ENCODE measurements around the genes DNAJC16 and UQCRHL.

DNA sequence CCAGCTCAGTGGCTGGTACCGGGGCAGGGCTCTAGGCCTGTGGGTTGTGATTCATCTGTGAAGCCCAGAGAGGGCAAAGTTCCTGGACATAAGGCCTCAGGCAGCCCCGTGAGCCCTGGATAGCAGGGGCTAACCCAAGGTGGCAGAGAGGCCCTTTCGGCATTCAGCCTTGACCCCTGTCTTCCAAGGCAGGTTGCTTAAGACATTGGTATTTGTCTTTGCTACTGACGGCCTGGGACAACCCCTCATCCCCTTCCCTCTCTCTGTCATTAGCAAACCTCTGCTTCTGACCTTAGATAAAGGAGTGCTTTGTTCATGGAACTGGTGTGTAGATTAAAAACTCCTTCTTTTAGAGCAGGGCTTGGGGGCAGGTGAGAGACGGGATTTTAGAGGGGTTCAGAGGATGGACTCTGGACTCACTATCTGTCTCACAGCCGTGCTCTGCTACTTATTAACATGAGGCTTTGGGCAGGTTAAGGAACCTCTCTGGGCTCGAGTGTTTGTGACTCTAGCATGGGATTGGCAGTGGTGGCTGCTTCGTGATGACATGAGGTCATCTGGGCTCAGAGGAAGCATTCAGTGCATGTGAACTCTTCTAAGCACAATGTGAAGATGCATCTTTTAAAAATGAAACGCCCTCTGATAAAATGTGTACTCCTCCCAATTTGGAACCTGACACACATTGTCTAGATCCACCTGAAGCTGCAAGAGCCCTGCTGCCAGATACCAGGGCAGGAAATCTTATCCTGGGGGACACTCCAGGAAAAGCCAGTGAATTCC, 36.4 kb downstream of the TMEM51 start:
- RAMPAGE, long total RNA = no peak
- RRBS = no CpG with 5 or more reads among the region's 9 CpGs

DNA sequence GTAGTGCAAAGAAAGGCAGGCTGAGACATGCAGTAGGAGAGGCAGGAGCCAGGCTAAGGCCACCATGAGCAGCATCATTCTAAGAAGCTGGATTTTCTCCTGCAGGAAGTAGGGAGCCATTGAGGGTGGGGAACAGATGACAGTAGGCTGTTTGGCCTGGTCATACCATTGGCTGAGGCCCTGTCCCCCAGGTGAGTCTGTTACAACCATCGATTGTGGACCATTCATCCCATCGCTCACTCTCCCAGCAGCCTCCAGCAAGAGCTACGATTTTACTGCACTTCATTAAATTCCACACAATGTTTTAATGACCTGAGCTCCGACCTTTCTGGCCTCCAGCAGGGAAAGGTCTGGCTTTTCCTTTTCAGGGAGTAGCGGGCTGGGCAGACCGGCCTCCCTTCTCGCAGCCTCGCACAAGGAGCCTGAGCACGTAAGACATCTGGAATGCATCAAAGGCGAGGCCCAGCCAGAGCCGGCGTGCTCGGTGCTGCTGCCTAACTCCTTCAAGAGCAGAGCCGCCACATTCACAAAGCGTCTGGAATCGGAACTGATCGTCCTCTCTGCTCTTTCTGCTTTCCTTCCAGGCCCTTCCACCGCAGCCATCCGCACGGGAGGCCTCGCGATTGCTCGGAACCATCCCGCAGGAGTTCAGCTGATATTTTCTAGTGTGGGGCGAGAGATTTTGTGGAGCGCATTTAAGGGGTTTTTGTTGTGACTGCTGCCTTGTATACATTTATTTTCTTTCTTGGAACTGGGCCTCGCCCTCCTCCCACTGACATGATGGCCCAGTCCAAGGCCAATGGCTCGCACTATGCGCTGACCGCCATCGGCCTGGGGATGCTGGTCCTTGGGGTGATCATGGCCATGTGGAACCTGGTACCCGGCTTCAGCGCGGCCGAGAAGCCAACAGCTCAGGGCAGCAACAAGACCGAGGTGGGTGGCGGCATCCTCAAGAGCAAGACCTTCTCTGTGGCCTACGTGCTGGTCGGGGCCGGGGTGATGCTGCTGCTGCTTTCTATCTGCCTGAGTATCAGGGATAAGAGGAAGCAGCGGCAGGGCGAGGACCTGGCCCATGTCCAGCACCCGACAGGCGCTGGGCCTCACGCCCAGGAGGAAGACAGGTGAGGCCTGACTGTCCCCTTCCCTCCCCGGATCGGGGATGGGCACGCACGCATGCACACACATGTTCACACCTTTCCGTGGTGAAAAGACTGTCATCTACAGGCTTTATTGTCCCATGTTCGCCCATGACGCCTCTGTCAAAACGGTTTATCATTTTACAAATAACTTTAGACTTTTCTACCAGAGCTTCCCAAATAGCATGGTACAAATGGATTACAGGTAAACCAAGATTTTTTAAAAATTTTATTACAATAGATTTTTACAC, 32.2 kb upstream of the FHAD1 start:
- RAMPAGE, long total RNA = no peak
- RRBS = 67% methylated on average over 9 of the region's 53 CpGs

DNA sequence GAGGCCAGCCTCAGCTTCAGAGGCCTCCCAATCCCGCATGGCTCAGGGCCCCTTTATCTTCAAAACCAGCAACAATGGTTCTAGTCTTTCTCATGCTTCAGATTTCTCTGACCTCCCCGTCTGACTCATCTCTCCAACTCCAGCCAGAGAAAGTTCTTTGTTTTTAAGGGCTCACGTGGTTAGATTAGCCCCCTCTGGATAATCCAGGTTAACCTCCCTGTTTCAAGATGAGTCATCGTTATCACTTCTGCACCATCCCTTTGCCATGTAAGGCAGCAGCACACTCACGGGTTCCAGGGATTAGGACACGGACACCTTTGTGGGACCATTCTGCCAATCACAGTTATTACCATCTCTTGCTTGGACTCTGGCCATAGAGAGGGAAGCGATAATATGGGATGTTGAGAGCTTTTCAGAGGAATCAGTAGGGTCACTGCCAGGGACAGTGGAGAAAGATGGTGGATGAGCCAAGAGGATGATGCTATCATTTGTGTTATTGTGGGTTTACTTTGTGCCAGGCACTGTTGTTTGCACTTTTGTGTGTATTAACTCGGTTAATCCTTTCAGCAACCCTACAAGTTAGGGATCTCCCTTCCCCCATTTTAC, 13.7 kb downstream of the FHAD1 start:
- RAMPAGE, long total RNA = no peak
- RRBS = no CpG with 5 or more reads among the region's 8 CpGs

DNA sequence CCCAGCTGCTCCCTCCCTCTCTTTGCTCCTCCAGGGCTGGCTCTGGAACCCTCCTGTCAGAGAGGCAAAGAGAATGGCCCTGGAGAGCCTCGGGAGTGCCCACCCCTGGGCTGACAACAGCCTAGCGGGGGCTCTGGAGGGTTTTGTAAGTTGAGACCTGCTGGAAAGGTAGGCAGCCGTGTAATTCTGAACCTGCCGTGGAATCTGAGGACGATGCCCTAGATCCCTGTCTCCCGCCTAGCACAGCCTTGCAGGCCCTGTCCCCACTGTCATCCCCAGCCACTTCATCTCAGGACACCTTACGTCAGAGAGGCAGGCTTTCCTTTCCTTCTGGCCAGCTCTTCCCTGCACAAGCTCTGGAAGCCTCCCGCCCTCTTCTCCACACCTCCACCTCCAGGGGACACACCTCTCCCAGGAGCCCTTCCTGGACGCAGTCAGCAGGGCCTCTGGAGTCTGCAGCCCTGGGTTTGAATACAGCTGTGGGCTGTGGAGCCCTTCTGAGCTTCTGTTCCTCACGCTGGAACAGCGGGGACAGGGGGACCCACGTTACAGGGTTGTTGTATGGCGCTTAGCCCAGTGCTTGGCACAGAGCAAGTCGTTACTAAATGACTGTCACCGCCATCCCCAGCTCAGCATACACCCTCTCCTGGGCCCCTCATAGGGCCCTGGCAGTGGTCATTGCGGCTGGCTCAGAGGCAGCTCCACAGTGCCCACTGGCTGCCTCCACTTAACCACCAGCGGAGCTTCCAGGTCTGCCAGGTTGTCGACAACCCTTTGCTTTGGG, 4.4 kb downstream of the EFHD2 start:
- RAMPAGE, long total RNA = no peak
- RRBS = no CpG with 5 or more reads among the region's 18 CpGs

DNA sequence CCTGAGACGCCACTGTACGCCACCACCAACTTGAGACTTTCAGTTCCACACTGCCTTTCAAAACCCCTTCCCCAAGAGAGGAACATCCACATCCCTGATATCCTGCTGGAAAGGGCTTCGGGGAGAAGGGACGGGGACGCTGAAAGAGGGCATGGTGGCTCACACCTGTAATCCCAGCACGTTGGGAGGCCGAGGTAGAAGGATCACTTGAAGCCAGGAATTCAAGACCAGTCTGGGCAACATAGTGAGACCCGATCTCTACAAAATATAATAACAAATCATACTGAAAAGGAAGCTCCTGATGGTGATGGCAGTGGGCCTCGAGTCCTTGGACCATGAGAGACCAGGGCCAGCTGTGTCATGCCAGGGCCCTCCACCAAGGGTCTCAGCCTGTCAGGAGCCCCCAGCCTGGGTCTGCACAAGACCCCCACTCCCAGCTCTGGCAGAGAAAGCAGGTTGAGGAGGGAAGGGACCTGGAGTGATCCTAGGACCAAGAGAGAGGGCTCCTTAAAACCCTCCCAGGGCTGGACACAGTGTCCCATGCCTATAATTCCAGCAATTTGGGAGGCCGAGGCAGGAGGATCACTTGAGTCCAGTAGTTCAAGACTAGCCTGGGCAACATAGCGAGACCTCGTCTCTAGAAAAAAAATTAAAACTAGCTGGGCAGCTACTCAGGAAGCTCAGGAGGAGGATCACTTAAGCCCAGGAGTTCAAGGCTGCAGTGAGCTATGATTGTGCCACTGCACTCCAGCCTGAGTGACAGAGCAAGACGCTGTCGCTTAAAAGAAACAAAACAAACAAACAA, 6.6 kb upstream of the CTRC start:
- RAMPAGE, long total RNA = no peak
- RRBS = no CpG with 5 or more reads among the region's 14 CpGs

DNA sequence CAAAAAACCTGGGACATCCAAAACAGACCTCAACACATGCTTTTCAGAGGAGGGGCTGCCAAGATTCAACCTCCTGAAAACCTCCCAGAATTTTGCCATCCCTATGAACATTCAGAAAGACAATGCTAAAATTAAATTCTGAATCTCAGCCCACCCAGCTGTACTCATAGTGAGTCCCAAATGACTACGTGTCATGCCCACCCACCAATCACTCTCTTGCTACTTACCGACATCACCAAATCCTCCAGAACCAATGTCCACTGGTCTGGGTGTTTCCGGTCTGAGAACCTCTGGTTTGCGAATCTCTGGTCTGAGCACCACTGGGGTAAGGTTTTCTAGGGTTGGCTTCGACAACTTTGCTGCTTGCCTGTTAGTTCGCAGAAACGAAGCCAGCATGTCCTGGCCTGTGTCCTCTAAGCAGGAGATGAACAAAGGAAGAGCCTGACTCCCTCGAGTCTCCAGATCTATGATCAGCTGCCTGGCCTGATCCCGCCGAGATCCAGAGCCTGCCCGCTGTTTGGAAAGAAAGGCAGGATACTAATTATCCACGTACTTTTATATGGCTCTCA, 6.0 kb downstream of the CASP9 start:
- RAMPAGE, long total RNA = no peak
- RRBS = no CpG with 5 or more reads among the region's 12 CpGs

GRCh38 chr1:15526336-15527414, at the start of gene DNAJC16:
DNAJC16 (plus strand) TSS chr1:15526848.
- RAMPAGE, long total RNA = start-site peak on the plus strand at chr1:15526854-15526905, 212 and 60 reads in 2 replicates
- RRBS = 1% methylated on average over 18 of the region's 71 CpGs

- RAMPAGE, long total RNA = no peak
- RRBS = no CpG with 5 or more reads among the region's 11 CpGs
Measured at GRCh38 chr1:15787034-15787437, 20.4 kb downstream of the UQCRHL start.

DNA sequence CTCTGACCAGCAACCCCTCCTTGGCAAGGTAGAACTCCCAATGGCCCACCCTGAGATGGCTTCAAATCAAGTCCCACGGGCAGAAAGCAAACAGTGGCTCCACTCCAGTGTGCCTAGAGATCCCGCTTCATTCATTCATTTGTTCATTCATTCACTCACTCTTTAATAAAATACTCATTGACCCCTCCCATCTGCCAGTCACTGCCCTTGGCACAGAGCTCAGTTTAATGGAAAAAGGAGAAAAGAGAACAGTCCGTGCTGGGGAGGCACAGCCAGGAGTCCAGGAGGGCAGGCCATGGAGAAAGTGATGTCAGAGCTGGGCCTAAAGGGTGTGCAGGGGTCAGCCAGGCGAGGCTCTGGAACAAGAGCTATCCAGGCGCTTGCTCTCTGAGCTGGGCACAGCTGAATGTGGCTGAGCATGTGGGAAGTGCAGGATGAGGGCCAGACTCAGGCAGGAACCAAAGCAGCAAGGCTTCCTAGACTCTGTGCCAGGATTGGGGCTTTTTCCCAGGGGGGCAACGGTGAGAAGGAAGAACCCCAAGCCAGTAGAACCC, 8.0 kb downstream of the UQCRHL start:
- RAMPAGE, long total RNA = no peak
- RRBS = no CpG with 5 or more reads among the region's 6 CpGs

DNA sequence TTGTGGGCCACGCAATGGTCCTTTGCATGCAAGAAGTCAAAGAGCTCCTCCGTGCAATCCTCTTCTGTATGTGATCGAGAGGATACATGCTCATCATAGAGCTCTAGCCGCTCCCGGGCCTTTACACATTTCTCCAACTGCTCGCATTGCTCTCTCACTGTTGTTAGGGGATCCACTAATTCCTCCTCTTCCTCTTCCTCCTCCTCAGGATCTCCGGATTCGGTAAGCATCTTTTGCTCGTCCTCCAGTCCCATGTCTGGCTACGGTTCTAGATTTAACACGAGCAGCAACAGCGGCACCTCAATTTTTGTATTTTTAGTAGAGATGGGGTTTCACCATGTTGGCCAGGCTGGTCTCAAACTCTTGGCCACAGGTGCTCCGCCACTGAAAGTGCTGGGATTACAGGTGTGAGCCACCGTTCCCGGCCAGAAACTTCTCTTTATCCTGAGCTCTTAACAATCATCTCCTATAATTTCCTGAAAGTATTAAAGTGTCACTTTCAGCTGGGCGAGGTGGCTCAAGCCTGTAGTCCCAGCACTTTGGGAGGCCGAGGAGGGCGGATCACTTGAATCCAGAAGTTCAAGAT, at the start of gene UQCRHL:
TSS of gene UQCRHL (minus strand) at position 254 of the 586 bp plus-strand sequence.
- RAMPAGE, long total RNA = no peak
- RRBS = 97% methylated on average over 3 of the region's 18 CpGs

- RAMPAGE, long total RNA = no peak
- RRBS = no CpG with 5 or more reads among the region's 36 CpGs
Measured at GRCh38 chr1:15832718-15833795, 14.4 kb upstream of the SPEN start.

DNA sequence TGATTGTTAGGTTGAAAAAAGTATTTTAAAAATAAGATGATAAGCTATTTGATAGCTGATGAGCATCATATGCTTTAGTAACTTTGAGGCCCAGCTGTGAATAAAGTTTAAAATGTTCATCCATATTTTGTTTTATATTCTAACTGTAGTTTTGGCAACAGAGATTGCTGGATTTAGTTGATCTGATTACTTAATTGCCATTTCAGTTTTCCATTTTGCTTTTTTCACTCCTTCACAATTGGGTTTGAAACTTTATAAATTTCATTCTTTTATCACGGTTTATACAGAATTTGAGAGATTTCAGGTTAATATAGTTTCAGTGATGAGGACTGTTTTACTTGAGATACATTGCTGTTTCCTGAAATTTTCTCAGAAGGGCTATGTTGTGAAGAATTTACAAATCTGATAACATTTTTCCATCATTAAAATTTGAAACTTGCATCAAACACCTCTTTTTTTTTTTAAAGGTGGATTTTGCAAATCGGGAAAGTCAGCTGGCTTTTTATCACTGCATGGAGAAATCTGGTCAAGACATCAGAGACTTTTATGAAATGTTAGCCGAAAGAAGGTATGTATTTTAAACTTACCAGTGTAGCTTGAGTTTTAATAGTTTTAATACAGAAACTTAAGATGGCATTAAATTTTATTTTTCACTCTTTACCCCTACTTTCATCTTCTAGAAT, 54.0 kb downstream of the ZBTB17 start:
- RAMPAGE, long total RNA = no peak
- RRBS = no CpG with 5 or more reads among the region's 3 CpGs

DNA sequence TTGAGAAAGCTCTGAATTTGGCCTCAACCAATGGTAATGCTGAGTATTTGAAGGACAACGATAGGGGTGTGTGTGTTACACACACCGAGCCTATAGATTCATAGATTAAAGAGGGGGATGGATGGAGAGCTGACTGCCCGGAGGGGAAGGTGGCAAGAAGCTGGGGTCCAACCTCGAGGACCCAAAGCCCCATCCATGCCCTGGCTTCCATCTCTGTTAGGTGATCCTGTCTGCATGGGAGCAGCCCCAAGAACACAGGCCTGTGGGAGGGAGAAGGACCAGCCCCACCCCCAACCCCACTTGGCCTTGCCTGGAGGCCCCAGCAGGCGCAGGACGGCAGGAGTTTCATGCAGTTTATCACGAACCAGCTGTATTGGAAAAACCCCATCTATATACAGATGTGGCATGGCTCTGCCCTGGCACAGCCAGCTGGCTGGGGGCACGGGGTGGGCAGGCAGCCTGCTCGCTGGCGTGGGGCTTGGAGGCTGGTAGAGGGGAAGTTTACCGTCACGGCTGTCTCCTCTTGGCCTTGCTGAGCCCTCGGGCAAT, 3.2 kb downstream of the HSPB7 start:
- RAMPAGE, long total RNA = no peak
- RRBS = no CpG with 5 or more reads among the region's 13 CpGs

DNA sequence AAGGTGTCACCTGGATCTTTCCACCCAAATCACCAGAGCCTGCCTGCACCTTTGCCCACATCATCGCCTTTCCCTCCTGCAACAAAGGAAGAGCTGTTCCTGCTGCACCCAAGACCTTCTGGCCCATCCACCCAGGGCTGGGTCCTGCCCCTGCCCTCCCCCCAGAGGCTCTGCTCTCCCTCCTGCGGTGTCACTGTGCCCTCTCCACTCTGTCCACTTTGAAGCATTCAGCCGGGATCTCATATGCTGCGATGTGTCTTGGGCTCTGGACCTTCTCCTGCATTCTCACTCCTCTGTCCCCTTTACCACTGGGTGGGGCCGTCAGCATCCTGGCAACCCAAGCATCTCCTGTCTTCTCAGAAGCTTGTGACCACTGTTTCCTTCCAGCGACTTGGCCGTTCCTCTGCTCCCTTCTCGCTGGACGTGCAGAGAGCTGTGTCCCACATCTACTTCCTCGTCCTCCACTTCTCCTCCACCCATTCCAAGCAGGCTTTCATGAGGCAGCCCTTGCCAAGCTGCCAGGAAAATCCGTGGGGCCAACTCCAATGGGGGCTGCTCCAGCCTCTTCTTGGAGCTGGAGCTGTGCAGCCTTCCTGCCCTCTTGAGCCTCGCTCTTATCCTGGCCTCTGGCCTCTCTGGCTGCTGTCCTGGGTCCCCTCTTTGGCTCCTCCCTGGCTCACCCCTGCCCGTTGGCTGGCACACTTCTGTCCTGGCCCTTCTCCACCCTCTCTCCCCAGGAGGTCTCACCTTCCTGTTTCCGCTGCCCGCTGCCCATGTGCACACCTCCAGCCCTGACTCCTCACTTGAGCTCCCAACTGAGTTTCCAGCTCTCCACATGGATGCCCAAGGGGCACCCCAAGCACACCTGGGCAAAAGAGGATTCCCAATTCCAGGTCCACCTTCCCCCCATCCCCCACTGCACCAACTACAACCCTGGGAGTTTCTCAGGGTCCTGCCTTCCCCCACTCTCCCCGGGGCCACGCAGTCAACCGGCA, 8.8 kb downstream of the FAM131C start:
- RAMPAGE, long total RNA = no peak
- RRBS = no CpG with 5 or more reads among the region's 18 CpGs

- RAMPAGE, long total RNA = no peak
- RRBS = 4% methylated on average over 1 of the region's 28 CpGs
Measured at GRCh38 chr1:16073016-16073363, 461 bp downstream of the FAM131C start.

DNA sequence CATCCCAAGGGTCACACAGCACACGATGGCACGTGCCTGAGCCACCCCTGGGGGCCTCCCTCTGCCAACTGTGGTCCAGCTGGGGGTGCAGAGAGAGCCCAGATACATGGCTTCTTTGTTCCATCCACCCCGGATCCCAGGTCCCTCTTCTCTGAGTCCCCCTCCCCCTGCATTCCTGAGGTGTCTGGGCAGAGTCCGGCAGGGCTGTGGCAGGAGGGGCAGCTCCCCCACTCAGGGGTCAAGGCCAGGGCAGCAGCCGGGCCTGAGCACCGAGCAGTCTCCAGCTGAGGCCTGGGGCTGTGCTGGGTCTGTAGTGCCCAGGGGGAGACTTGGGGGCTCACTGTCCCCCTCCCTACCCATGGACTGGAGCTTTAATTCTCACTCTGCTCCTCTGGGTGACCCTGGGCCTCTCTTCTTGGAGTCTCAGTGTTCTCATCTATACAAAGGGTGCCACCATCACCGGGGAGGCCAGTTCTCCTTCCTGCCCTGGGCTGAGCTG, 39.5 kb upstream of the FAM131C start:
- RAMPAGE, long total RNA = no peak
- RRBS = 7% methylated on average over 2 of the region's 7 CpGs

DNA sequence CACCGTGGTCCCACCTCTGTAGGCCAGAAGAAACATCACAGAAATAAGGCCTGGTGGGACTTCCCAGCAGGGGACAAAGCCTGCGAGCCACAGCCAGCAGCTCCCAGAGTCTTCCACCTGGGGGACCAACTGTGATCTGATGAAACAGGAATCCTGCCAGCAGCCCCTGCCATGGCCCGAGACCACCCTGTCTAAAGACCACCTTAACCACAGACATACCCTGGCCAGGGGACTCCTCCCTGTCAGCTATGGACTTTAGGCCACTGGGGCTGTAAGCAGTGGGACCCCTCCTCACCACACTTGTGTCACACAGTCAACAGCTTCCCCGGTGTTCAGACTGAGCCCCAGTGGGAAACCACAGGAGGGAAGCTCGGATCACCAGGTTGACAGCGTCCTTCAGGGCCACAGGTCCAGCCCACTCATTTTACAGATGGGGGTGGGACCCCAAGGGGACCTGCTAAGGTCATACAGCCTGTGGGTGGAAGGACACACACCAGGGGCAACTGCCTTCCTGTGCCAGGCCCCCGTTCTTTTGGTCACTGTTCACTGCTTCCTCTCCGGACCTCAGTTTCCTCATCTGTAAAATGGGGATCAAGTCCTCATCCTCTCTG, 11.5 kb downstream of the EPHA2 start:
- RAMPAGE, long total RNA = no peak
- RRBS = no CpG with 5 or more reads among the region's 8 CpGs

GRCh38 chr1:16146727-16147677, 8.9 kb downstream of the EPHA2 start:
- RAMPAGE, long total RNA = no peak
- RRBS = no CpG with 5 or more reads among the region's 14 CpGs

GRCh38 chr1:16188857-16189550, 23.4 kb downstream of the ARHGEF19 start:
- RAMPAGE, long total RNA = no peak
- RRBS = 16% methylated on average over 2 of the region's 13 CpGs

DNA sequence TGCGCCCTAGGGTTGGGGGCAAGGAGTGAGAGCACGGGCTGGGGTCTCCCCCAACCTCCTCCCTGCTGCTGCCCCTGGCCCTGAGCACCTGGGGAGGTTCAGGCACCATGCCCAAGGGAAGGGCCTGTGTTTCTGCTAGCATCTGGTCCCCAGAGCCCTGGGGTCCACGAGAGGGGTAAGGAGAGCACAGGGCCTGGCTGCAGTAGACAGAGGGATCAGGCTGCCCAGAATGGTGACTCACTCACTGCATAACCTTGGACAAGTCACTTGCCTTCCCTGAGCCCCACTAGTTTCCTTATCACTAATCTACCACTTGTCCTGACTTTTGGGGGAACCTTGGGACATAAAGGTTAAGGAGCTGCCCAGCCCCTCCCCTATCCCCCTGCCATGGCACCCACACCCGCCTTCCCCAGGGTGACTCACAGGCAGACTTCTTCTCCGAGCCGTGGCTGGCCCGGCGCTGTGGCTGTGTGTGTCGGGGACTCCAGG, 4.2 kb downstream of the ARHGEF19 start:
- RAMPAGE, long total RNA = no peak
- RRBS = no CpG with 5 or more reads among the region's 9 CpGs